Frontal cortex (tissue), 2 donors: ENCODE measurements around the genes INSL6 and IL33.

GRCh38 chr9:4550605-4551472 lies 60.6 kb downstream of the SLC1A1 start:
- RAMPAGE, long total RNA, result no peak

GRCh38 chr9:4553659-4554088 lies 63.4 kb downstream of the SLC1A1 start:
- RAMPAGE, long total RNA, result no peak

- RAMPAGE, long total RNA, result no peak
Measured at GRCh38 chr9:4554089-4554488, 63.8 kb downstream of the SLC1A1 start.

- RAMPAGE, long total RNA, result no peak
Measured at GRCh38 chr9:4582876-4583581, 79.1 kb upstream of the PLPP6 start.

DNA sequence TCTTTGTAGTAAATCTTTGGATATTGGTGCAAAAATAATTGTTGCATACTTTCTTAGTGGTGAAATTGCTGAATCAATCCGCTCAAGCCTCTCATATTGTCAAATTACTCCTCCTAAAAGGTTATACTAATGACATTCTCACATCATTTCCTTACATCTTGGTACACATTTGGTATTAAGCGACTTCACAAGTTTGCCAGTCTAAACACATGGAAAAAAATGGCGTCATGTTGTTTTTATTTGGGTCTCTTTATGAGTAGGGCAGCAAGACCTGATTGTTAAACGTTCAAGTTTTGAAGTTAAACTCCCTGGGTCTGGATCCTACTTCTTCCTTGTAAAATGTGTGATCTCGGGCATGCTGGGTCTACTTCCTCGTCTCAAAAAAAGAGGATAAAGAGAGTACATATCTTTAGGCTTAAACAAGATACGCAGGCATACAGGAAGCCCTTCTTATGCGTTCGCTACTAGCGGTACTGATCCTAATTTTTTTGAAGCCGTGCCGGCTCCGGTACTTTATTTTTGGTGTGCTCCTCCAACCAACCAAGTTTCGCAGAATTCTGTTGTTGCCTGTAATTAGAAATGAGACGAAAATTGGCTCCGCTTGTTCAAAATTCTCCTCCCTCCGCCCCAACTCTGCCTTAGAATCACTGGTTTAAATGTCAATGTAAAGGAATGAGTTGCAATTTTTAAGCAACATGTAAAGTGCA lies 617 bp upstream of the CDC37L1 start:
- RAMPAGE, long total RNA, result no peak

DNA sequence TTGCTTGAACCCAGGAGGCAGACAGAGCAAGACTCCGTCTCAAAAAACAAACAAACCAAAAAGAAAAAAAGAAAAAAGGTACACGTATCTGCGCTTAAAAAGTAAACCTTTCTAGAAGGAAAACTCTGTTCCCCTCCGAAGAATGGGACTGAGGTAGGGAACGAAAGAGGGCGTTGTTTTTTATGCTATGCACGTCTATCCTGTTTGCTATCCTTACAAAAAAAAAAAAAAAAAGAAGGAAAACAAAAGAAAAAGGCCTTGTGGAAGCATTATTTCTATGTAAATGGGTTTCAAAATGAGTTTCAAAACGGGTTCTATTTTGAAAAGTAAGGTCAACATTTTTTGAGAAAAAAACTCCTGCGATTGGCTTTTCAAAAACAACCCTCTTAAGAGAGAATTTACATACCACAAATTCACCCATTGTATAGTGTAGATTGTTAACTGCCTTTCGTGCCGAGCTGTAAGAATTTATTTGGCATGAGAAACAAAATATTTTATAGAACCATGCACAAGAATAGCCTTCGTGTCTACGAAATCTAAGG lies 1.1 kb downstream of the AK3 start:
- RAMPAGE, long total RNA, result no peak

DNA sequence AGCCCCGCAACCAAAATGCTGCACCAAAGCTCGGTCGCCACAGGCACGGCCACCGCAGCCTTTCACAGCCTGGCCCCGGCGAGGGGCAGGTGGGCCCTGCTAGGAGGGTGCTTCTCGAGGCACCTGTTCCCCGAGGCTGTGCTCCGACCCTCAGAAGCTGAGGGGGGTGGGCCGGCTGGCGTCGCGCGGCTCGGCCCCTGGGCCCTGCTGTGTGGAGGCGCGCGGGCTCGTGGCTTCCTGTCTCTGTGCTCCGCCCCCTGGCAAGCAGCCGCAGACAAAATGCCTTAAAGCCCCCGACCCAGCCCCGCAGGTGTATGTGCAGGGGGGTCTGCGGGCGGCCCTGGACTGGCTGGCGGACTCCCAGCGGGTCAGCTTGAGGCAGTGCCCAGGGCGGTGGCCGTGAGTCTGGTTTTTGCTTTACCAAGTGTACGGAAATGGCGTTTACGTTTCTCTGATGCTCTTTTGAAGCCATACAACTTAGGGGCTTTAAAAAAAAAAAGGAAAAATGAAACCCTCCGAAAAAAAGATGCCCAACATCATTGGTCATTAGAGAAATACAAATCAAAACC lies 57.8 kb downstream of the JAK2 start:
- RAMPAGE, long total RNA, result no peak

DNA sequence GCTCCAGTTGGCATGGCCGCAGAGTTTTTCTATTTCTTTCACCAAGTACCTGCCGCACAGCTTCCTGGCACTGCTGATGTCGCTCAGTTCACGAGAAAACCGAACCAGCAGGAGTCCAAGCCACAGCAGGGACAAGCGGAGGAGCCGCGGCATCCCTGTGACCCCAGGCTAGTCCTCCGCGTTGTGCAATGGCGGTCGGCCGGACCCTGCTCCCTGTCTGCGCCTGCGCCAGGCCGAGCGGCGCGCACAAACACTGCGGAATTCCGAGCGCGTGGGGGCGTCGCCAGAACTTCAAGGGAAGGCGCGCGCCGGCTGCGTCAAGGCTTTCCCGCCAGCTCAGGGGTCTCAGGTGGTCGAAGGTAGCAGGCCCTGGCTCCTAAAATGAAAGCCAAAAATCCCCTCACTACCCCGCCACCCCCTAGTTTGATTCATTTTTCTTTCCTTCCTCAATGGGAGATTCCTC lies at the start of gene INSL6:
INSL6 (minus strand) TSS at position 190 of the 463 bp plus-strand sequence.
- RAMPAGE, long total RNA, result no peak

DNA sequence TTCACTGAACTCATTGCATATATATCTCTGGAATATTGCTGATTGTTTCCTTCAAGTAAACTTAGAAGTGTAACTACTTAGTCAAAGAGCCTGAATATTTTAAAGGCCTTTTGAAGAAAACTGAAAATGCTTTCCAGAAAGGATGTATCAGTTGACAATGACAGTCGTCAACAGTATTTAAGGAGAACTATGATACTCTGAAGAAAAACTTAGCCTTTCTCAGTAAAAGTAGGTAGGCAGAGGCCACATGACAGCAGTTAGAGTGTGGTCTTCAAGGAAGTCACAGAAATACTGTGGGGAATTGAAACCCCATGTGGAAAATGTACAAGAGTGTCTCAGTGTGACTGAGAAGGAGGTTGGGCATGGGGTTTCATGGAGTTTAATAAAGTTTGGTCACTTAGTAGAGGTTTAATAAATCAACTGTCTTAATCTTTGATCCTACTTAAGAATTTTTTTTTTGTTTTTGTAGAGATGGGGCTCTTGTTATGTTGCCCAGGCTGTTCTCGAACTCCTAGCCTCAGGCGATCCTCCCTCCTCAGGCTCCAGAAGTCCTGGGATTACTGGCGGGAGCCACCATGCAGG lies 1.1 kb downstream of the CD274 start:
- RAMPAGE, long total RNA, result no peak

DNA sequence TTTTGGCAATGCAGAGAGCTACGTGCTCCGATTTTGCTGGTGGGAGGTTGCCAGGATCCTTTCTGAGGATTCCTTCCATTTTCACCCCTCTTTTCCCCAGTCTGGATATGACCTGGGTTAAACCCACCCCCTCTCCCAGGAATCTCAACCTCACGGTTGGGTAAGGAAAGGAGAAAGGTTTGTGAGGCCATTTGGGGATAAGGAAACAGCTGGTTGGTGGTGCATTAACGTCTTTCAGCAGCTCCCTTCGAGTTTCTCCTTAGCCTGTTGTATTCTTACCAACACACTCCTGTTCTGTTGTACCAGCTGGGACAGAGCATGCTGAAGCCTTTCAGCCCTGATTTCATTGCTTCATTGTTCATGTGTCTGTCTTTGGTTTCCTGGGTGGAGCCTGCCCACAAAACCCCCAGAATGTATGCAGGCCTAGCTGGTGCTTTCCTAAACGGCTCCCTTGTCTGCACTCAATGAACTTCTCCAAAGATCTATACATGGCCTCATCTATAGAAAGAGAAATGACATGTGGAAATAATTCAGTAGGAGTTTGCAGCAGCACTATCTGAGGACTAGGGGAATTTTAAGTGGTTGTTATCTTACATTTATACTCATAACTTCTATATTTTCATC lies 47.8 kb downstream of the PDCD1LG2 start:
- RAMPAGE, long total RNA, result no peak

DNA sequence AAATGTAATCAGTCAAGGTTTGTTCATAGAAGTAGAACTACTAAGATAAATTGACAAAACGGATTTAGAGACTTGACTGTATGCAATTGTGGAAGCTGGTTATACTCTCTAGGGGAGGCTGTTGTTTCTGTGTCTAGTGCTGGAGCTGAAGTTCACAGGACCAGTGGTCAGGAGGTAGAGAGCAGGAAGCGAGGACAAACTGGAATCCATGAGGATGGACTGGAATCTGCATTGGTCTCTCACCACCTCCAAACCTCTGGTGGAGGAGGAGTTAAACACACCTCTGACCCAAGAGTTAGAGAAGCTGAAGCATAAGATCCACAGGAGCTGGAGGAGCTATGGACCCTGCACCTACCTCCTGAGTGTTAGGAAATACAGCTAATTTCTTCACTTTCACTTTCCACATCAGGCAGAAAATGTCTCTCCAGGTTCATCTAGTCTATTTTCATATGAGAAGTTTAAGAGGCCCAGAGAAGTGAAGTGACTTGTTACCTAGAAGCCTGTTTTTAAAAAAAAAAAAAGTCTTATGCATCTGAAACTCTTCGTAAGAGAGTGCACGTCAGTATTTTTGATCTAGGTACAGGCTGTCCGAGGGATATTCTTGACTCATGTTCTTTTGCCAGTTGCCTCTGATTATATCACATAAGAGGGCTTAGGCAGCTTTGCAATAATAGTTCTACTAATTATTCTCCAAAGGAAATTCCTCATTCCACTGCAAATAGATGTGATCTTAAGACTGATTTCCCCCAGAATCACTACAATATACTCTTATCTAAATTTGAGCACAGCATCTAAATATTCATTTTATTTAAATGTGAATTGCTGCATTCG lies 20.1 kb upstream of the RIC1 start:
- RAMPAGE, long total RNA, result no peak

- RAMPAGE, long total RNA, result no peak
Measured at GRCh38 chr9:5629996-5630267, 1.0 kb downstream of the RIC1 start.

DNA sequence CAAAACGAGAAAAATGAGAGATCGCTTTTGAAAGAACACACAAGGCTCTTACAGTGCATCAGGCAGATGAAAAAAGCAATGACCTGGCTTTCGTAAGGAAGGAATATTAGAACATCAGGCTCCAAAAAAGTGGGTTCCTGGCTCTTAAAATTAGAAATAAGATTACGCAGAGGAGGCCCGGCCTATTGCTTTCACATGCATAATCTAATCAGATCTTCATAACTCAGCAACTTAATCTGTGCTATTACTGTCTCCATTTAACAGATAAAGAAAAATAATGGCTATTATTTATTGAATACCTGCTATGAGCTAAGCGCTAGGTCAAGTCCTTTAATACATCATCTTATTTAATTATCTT lies 384 bp upstream of the ERMP1 start:
- RAMPAGE, long total RNA, result no peak

GRCh38 chr9:5841526-5842441 lies 8.9 kb upstream of the ERMP1 start:
- RAMPAGE, long total RNA, result no peak

DNA sequence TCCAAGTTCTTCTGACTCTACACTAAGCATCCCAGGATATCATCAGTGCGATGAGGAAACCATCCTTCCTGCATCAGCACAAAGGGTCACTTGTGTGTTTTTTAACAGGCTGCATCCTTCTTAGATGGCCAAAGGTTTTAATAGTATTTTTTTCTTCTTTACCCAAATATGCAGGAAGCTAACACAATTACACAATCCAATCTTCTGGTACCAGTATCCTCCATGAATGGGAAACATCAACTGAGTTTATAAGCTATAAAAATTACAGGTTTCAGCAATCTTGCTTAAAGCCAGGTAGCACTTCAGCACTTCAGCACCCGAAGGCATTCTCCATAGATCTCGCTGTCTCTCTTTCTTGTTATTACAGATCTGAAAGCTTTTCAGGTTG lies 8.1 kb downstream of the MLANA start:
- RAMPAGE, long total RNA, result no peak

- RAMPAGE, long total RNA, result no peak
Measured at GRCh38 chr9:5968232-5968996, 39.9 kb downstream of the KIAA2026 start.

DNA sequence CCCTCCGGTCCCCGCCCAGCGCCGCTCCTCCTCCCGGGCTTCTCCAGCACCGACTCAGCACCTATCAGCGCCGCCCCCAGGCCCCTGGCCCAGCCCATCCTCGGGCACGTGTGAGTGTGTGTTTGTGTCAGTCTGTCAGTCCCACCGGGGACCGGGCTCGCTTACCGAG lies 1.4 kb downstream of the KIAA2026 start:
- RAMPAGE, long total RNA, result no peak

DNA sequence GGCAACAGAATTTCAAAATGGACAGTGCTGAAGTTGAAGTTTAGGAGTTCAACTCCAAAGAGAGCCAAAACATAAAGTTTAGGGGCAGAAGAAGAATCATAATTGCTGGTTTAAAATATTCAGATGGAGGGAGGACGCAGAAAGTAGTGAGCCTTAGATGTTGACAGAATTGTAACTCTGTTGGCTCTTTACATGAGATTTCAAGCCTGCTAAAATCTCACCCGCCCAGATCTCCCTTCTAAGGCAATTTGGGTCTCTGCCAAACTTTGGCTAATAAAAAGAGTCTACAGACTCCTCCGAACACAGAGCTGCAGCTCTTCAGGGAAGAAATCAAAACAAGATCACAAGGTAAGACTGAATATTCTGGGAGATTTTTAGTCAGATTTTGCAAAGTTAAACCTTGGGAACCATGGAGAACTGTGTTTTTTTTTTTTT lies at the start of gene IL33:
IL33 (plus strand) TSS at position 303 of the 435 bp plus-strand sequence.
- RAMPAGE, long total RNA, result no peak

DNA sequence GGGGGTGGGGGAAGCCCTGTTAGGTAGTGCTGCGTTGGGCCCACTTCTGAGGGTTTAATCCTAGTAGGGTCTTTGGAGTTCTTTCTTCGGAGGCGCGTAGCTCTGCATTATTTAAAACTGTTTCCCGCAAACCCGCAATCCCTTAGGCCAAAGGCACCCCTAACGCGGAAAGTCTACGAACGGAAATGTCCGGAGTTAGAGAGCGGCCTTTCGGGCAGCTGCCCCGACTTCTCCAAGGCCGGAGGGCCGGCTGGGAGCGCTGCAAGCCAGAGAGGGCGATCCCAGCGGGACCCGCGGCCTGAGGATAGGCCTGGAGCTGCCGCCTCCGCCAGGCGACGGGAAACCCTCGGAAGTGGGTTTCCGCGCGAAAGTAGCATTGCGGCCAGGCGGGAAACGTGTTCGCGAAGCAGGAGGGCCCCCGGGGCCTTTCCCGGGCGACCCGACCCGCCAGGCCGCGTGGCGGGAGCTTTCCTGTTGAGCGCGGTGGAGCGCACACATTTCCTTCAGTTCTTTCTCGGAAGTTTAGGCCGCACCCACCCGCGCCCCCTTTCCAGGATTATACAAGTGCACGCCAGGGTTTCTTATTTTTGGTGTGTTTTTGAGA lies 630 bp upstream of the UHRF2 start:
- RAMPAGE, long total RNA, result no peak

DNA sequence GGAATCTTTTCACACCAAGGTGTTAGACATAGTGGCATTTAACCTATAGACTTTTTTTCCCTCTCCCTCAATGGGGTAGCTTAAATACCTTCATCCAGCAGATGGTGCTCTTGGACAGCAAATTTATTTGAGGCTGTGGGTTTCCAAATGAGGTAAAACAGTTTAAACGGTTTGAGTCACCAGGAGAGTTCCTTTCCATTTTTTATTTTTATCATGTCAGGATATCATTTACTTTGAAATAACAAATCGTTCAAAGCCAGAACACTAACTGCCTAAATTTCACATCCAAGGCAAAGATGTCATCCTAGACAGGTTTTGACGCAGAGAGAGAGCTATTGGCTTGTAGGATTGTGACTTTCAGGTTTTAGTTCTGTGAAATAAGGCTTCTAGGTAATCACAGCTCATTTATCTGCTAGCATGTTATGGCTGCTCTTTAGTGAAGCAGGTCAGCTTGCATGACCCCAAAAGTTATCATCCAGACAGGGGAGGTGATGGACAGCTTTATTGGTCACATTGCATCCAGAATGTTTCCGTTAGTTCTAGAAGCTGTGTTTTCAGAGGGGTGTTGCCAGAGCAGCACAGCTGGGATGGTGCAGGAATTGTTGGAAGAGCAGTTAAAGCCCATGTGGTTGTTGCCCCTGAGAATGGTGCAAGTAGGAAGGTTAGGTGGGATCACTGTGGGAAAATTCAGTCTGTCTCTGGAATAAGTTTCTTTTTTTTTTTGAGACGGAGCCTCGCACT lies 69.8 kb downstream of the KDM4C start:
- RAMPAGE, long total RNA, result no peak